SJCRH30 (cell line): ENCODE data around the gene MSL3.

- RAMPAGE, long total RNA: no peak
These were observed 31.4 kb downstream of the ARSD start for GRCh38 chrX:2897291-2898641.

- RAMPAGE, long total RNA: no peak
These were observed 76.2 kb upstream of the STS start for GRCh38 chrX:7071283-7071767.

DNA sequence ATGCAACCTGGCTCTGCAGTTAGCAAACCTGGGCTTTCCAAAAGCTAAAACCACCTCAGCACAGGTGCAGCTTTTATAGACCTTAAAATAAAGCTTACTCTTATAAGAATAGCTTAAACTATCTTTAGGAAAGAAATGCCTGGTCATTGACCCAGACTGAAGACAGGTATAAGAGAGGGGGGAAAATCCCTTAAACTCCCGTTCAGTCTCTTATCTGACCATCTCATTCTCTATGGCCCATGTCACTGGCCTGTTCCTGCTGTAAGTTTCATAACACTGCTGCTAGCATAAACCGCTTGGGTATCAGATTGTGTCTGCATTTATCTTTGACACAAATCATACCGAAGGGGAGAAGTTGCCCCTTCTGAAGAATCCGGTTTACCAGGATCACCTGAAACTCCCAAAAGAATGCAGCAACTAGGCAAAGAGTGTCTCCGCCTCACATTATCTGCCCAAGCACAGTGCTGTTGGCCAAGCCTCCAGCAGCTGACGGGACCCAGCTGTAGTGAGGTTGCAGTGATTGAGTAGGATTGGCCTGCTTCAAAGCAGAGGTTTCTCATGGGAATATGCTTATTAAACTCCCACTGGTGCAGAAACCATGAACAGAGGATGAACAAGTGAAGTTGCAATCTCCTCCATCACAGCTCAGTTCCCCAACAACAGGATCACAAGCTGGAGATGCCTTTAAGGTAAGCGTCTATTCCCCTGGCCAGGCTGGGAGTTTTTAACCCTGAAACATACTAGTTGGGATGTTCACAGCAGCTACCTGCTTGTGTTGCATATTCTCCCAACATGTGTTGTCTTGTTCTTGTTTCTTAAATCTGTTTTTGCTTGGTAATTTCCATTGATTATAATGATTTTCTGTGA is 71.3 kb upstream of the PUDP start:
- RAMPAGE, long total RNA: no peak

DNA sequence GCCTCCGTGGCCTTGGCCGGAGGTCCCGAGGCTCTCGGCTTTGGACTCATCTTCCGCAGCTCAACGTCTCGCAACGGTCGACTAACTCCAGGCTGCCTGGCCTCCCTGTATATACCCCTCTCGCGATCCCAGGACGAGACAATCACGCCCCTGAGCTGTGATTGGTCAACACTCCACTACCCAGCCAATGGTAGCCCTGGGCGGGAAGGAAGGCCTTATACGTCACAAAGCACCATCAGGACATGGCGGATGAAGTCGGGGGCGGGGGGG is 538 bp downstream of the VCX2 start:
- RAMPAGE, long total RNA: no peak

DNA sequence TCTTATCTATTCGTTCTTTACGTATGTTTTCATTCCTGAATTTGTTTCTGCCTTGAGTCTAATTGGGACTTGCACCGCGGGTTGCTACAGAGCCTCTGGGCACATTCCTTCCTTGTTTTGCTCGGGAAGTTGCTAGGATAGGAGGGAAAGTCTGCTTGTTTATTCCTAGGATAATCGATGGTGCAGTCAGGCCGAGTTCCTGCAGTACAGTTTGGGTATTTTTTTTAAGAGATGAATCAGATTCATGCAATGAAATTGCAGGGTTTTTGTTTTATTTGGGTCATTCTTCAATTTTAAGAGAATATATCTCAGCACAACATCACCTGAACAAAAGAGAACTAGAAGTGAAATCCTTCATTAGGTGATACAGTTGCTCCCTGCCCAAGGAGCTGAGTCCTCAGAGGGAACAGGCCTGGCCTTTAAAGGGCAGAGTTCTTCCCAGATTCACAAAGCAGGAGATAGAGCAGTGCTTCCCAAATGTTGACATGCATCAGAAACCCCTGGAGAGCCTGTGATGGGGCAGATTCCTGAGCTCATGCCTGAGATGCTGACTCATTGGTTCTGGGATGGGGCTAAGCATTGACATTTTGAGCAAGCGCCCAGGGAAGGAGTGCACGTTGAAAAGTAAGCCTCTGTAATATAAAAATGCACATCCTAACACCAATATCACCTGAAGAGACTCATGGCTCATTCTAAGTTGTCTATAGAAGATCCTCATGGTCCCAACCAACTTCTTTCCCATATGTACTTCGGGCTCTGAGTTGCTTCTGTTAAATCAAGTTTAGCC is 115.0 kb upstream of the FAM9B start:
- RAMPAGE, long total RNA: no peak

DNA sequence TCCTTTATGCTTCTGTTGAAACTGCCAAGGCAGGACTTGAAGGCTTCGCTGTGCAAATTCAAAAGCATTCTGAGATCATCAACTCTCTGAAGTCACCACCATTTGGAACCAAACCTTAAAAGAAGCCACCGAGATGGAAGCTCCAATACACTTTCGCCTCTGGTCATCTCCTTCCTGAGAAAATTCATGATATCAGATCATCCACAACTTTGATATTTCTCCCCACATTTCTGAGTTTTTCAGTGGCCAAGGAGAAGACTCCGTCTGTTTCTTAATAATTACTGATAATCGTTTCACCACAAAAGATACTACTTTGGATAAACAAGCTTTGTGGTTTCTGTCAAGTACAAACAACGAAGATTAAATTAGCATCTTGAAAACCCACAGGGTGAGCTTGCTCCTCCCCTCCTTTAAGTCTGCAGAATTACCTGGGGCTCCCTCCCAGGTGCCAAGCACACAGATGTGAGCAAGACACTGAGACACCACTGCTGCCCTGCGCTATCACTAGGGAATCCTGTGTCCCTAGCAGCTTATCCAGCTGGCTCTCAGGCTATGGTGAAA is 125.0 kb upstream of the TBL1X start:
- RAMPAGE, long total RNA: no peak

- RAMPAGE, long total RNA: no peak
These were observed 6.7 kb downstream of the TBL1X start for GRCh38 chrX:9471482-9471953.

- RAMPAGE, long total RNA: no peak
These were observed 47.1 kb downstream of the GPR143 start for GRCh38 chrX:9718164-9719398.

GRCh38 chrX:10048466-10049077 is 81.4 kb downstream of the CLDN34 start:
- RAMPAGE, long total RNA: no peak

DNA sequence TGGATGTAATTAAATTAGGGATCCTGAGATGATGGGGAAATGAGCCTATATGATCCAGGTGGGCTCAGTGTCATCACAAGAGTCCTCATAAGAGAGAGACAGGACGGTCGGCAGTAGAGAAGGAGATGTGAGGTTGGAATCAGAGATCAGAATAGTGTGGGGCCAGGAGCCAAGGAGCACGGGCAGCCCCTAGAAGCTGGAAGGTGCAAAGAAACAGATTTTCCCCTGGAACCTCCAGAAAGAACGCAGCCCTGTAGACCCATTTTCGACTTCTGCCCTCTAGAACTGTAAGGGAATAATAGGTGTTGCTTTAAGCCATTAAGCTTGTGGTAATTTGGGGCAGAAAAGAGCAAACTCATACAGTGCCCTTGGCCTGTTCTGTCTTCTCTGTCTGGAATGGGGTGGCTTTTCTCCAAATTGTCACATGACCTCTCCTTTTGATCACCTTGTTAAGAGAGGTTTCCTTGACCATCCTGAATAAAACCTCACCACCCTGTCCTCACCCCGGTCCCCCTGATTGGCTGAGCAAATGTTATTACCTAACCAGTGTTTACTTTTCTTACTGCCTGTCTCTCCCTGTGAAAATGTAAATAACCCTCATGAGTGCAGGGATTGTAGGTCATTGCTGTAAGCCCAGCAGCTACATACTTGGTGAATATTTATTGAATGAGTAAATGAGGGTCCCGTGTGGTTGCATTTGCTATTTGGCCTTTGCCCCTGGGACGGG is 55.8 kb upstream of the CLCN4 start:
- RAMPAGE, long total RNA: no peak

DNA sequence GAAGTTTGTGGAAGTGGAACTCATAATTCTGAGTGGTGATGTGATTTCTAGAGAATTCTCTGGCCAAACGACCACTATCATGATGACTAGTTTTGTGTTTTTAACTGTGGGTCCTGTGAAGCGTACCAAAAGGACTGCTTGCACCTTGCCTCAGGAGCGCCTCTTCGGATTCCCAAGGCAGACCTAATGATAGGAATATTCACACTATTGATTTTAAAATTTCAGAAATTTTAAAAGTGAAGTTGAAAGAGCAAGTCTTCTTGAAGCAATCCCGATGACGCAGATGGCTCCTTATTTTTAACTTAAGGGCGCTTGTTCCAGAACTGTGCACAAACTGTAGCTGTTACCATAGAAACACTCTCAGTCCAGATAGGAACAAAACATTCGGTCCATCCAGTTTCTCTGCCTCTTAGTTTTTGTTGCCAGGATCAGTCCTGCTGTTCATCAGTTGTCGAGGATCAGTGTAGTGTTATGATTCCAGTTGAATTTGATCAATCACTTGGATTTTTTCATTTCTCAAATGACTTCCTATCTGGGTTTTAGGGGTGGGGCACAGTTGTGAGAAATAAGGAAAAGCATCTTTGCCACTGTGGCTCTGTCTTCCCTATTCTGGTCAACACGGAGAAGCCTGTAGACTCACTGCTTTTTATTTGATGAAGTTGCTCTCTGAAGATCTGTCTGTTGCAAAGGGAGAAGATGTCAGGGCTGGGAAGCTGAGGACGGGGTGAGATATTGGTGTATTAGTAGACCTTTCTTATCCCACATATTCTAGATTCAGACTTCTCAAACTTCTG is 51.5 kb upstream of the CLCN4 start:
- RAMPAGE, long total RNA: no peak

- RAMPAGE, long total RNA: no peak
These were observed 10.0 kb downstream of the CLCN4 start for GRCh38 chrX:10166570-10167358.

DNA sequence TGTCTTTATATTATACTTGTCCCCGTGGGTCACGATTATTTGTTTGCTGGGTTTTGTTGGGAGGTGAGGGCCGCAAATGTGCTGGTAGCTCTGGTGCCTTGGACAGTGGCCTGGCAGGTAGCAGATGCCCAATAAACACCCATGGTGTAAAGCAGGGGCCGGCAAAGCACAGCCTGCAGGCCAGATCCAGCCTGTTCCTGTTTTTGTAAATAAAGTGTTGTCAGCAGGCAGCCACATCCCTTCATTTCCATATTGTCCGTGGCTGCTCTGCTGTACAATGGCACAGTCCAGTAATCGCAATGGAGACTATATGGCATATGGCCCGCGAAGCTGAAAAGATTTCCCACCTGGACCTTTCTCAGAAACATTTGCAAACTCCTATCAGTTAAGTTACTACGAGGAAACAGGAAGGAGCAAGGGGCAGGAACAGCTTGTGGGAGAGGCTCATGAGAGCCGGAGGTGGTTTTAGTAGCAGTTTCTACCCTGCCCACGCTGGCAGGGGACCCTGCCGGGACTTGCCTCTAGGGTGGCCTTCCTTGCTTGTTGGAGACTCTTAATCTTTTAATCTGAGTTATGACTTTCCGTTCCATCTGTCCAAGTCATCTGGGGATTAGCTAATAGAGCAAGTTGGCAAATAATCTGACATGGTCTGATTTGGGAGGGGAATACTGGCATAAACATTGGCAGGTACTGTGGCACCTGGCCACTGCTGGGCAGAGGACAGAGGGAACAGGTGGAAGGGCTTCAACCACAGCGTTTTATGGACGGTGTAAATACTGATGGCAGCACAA is 19.5 kb downstream of the CLCN4 start:
- RAMPAGE, long total RNA: no peak

DNA sequence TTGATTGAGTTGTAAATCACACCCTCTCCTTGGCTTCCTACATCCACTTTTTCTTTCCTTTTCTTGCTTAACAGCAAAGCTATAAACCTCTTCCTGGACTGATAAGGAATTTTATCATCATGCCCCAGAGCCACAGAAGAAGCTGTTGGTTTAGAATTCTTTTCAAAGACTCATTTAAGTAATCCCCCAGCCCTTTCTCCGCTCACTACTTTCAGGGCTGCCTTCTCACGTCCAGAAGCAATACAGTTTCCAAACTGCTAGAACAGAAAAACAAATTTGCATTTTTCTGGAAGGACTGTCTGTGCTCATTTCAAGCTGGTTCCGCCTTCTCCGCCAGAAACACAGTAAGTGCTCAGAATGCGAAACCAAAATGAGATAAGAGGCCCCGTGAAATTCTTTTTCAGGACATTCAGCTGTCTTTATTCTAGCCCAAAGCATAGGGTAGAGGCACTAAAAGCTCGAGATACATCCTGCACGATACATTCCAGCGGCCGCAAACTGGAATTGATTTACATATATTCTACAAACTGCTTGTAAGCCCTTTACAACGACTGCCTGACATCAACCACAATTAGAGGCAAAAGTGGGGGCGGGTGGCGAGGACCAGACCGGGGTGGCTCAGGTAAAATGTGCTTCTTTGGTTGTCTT is 764 bp downstream of the MID1 start:
- RAMPAGE, long total RNA: no peak

- RAMPAGE, long total RNA: no peak
These were observed 24.1 kb downstream of the HCCS start for GRCh38 chrX:11135122-11135838.

DNA sequence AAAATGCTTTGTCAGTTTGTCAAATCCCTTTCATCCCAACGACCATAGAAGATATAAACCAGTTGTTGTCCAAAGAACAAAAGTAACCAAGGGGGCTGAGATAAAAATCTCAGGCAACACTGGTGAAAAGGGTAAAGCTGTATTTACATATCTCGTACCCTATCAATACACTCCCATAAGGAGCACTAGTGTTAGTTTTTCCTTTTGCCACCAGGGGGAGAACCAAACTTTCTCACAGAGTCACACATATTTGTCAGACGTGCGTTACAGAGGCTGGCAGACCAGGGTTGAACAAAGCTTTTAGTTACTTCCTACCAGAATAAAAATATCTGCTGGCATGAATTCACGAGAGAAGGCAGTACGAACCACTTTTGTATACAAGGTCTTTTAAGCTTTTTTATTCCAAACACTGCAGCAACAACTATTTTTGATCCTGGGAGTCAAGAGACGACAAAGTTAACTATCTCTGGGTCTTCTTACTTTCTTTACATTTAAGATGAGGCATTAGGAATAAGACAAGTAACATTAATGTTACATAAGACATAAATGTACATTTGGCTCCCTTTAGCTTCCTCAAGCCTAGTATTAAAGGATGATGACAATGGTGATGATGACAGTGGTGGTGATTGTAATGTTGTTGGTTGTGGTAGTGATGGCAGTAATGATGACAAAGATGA is 88.4 kb downstream of the AMELX start:
- RAMPAGE, long total RNA: no peak

GRCh38 chrX:11757960-11759044 is at the start of gene MSL3:
Gene MSL3 (plus strand): TSS chrX:11758237.
- RAMPAGE, long total RNA: start-site peak on the plus strand at chrX:11758207-11758240, 269 and 48 reads in 2 replicates

DNA sequence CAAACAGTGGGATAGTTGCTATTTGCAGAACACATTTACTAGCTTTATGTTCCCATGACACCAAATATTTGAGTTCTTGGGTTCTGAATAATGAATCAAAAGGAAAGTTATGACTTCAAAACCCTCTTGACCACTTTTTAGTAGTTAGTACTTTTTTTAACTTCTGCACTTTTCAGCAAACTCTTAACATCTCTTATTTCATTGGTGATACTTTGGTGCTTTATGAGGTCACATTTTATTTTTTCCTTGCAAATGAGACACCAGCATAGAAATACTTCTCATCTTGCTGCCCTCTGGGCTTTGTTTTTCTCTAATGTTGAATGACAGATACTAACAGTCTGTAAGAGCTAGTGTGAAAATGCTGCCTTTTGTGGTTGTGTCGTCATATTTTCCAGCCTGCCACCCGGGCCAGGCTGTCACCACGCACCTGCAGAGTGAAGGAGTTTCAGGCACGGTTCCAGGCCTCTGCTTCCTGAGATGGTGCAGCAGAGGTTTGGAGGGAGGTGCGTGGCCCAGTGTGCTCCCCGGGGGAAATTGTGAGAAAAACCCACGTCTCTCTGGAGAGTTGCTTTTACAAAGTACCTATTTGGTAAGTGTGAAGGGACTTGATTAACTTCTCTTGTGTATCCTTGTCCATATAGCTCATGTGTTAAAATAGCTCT is 34.7 kb downstream of the MSL3 start:
- RAMPAGE, long total RNA: no peak

DNA sequence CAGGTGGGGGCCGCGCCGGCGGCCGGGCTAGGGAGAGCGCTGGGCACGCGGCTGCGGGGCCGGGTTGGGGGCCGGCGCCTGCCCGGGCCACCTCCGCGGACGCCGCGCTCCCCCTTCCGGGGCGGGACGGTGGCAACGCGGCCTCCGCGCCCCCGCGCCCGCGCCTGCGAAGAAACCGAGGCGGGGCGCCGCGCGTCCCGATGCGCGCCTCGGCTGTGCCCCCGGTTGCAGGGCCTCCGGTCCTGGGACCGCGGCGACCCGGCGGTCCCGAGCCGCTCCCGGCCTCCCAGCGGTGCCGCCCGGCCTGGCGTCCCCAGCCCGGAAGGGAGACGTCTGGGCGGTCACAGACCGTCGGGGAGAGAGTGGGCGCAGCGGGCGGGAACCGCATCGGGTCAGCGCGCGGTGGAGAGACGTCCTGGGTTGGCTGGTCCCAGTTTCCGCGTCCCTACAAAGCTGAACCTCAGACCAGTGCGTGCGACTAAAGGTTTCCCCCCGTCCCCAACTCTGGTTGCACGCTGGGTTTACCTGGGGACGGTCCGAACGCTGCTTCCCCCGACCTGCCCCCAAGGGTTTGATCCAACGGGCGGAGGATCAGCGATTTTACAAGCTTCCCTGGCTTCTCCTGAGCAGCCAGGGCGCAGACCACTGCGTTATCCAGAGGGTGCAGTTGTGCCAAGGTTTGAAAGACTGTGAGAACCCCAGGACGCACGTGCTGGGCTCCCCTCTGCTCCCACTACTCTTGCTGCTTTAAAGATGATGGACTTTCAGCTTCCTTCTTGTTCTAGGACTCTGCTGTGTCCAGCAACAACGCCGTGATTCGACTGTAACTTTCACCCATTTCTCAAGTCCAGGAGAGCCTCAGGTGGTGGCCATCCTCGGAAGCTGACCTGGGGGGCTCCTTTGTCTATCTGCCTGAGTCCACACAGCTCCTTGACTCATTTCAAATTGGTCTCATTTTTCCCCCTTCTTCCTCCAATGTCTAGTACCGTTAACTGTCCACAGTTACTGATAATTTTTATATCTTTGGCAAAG is 721 bp downstream of the PRPS2 start:
- RAMPAGE, long total RNA: no peak

DNA sequence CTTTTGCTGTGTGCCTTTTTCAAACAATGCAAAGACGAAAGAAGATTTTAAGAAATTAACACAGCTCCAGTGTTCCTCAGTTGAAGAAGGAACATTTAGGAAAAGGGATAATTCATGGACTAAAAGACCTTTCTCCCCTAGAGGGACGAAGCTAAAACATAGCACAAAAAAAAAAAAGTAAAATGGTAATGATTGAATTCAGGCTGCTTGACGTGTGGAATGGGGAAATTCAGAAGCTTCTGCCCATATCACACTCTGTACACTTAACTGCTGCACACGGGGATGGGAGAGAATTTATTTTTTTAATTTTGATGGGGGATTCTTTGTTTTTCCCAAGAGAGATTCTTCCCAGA is 3.7 kb downstream of the TMSB4X start:
- RAMPAGE, long total RNA: no peak